ENCODE measurements around the gene APOL1.

DNA sequence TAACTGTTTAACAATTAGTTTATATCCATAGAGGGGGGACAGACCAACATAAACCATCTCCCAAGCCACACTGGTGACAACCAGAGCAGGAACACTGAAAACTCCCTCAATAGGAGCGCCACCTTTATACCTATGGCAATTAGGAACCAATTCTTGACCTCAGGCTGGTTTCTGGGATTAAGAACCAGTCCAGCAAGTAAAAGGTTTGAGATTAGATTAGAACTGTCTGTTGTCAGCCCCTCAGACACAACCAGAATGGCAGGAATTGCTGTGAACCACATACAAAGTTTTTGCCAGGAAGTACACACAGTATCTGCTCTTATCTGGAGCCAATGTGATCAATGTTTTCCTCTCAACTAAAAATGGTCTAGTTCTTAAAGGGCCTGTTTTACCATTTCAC, 55.3 kb downstream of the RBFOX2 start:
- PRO-cap = no peak

DNA sequence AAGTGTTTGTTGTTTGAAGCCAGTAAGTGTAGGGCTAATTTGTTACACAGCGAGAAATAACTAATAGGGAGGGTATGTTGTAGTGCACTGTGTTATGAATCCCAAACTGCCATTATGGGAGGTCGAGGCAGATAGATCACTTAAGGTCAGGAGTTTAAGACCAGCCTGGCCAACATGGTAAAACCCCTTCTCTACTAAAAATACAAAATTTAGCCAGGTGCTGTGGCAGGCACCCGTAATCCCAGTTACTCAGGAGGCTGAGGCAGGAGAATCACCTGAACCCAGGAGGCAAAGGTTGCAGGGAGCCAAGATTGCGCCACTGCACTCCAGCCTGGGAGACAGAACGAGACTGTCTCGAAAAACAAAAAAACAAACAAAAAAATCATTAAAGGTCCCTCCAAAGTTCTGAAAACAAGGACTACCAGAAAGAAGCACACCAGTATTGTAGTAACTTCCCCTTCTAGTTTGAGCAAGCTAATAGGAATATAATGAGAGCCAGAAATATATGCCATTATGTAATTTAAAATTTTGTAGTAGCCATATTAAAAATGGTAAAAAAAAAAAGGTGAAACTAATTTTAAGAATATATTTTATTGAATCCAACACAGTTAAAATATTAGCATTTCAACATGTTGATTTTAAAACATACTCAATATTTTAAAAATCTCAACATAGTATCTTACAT, 34.9 kb downstream of the RBFOX2 start:
- PRO-cap = no peak

DNA sequence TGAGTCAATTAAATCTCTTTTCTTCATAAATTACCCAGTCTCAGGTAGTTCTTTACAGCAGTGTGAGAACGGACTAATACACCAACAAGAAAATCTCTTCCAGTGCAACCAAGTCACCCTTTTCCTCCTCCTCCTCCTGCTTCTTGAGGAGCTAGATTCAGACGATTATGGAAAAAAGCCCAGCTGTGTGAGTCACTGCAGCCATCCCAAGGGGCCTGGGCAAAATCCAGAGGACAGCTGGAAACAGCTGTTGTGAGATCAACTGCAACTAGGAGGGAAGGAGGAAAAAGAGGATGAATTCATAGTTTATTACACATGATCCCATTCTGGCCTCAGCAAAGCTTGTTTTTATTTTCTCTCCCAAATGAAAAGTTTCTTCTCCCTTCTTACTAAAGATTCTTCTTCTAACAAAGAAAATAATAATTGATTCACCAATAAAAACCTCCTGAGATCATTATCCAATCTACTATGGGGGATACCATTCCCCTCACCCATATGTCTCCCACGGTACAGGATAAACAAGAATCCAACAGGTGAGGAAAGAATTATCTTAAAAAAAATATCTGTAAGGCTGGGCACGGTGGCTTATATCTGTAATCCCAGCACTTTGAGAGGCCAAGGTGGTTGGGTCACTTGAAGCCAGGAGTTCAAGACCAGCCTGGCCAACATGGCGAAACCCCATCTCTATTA, 32.7 kb downstream of the RBFOX2 start:
- PRO-cap = no peak

GRCh38 chr22:36029039-36029451, 421 bp upstream of the RBFOX2 start:
- PRO-cap = bidirectional peak, plus-strand start at chr22:36029255, minus-strand start at chr22:36028806

GRCh38 chr22:36161875-36162924, 1.6 kb upstream of the APOL3 start:
- PRO-cap = no peak

GRCh38 chr22:36204578-36204973, 3.0 kb upstream of the APOL4 start:
- PRO-cap = no peak

DNA sequence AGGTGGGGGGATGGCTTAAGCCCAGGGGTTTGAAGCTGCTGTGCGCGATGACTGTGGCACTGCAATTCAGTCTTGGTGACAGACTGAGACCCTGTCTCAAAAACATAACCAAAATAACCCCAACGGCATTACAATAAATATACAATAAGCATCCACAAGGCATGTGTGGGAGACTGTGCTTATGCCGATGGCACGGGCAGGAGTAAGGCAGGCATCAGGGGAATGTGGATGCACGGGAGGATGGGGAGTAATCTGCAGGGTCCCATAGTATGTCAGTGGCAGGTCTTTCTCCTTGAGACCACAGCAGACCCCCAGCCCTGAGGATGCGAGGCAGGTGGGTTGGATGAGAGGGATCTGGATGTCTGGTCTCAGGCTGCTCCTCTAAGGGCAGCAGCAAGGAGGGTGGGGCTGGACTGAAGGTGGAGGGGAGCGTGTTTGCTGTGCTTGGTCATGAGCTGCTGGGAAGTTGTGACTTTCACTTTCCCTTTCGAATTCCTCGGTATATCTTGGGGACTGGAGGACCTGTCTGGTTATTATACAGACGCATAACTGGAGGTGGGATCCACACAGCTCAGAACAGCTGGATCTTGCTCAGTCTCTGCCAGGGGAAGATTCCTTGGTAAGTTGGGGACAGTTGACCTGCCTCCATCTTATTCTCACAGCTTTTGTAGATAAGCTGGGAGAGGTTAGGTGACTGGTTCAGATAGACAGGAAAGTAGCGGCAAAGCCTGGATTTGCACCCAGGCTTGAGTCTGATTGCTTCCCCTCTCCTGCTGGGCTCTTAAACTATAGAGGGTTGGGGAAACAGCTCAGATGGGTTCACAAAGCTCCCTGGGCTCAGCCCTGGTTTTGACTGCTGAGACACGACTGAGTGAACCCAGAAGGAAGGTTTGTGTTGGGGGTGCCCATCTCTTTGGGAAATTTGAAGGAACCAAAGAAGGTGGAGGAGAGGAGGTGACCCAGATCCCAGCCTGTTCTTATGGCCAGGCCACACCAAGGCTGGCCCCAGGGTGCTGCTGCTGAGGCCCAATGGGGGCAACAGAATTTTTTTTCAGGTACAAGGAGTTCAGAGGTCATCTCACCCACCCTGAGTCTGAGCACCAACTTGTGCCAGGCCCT, at the start of gene APOL1:
APOL1 (plus strand) TSS at position 533 of the 1,119 bp plus-strand sequence.
- PRO-cap = unidirectional peak, plus-strand start at position 546 of the sequence

DNA sequence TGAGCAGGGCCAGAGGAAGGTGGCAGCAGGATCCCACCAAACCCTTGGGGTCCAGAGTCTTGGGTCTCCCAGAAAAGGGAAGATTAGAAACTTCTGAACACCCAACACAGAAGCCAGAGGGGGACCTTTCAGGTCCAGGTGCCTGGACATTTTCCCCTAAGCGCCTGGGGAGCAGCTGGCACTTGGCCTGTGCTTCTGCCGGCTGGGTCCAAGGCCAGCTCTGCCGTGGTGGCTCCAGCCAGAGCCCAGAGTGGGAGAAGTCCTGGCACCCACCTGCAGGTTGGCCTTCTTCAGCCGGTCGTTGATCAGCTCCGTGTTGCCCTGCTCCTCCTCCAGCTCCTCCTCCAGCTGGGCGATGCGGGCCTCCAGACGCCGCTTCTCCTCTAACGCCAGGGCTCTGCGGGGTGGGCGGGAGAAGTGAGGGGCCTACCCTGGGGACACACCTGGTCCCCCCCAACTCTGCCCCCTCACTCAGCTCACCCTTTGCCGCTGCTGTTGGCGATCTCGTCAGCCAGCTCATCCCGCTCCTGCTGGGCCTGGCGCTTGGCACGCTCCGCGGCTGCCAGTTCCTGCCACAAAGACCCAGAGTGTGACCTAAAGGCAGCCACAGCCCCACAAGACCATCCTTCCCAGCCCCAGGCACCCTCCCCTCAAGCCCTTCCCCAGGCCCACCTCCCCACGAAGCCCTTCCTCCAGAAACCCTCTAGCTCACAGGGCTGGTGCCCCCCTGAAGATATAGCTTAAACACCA, 32.6 kb downstream of the APOL1 start:
- PRO-cap = unidirectional peak, minus-strand start at position 382 of the sequence

GRCh38 chr22:36288239-36289371, 35.7 kb downstream of the APOL1 start:
- PRO-cap = no peak

- PRO-cap = no peak
Observed at GRCh38 chr22:36297516-36297747, 44.5 kb downstream of the APOL1 start.

- PRO-cap = no peak
Observed at GRCh38 chr22:36300602-36301222, 47.8 kb downstream of the APOL1 start.

DNA sequence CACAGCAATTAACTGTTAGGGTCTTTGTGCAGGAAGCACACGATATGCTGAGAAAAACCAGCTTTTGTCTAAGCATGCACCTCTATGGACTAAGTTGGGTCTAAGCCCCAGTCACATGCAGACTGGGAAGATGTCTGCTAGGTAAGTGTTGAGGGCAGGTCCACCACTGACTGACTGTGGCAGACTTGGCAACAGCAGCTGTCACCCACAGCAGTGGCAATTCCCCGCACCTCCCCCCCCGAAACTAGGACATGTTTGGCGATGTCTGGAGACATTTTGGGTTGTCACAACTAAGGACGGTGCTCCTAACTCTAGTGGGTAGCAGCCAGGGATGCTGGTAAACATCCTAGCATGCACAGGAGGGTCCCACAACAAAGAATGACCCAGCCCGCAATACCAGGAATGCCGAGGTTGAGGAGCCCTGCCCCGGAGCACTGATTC, 58.2 kb downstream of the APOL1 start:
- PRO-cap = unidirectional peak, minus-strand start at position 243 of the sequence

- PRO-cap = no peak
Observed at GRCh38 chr22:36336185-36337273, 51.2 kb downstream of the MYH9 start.

- PRO-cap = no peak
Observed at GRCh38 chr22:36342812-36343969, 44.6 kb downstream of the MYH9 start.

DNA sequence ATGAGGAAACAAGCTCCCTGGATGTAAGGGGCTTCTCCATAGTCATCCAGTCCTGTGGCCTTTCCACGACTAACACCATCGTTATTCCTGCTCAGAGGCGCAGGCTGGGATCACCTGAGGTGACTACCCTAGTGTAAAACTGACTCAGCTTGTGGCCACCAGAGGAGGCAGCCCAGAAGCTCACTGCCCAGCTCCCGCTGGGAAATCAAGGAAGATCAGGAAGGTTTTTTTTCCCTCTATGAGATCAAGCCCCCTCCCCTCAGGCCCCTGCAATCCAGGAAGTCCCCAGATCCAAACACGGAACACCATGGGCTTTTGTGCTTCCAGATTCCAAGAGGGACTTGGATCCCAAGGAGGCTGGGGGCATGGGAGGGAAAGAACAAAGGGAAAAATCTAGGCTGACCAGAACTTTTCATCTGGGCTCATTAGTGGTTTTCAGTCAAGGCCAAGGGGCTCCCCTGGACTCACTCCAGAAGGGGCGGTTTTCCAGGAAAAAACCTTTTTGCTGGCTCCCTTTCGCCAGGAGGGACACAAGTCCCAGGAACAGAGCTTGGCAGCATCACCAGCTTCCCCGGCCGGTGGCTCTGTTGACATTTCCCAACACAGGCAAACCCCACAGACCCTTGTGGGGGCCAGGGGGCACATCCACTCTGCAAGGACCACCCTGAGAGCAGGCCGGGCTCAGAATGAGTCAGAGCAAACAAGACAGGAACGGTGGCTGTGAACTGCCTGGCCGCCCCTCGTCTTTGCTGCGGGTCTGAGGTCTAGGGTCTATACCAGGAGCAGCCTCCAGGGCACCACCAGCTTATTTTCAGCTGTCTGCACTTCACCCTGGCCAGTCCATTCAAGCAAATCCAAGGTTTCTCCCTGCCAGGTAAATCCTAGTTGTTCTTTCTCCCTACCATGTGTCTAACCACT, 36.8 kb downstream of the MYH9 start:
- PRO-cap = no peak

DNA sequence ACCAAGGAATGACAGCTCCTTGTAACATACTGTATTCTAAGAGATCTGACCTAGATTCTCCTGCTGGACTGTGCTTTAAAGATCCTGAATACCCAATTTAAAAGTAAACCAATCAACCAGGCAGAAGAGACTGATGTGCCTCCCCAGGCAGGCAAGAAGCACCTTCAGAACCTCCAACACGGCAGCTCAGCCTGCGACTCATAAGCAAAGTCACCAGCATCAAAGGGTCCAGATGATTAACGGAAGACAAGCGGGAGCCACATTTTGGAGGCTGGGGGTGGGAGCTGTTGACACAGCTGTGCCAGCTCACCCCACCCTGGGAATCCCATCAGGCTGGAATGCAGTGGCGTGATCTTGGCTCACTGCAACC, 30.0 kb downstream of the MYH9 start:
- PRO-cap = no peak

DNA sequence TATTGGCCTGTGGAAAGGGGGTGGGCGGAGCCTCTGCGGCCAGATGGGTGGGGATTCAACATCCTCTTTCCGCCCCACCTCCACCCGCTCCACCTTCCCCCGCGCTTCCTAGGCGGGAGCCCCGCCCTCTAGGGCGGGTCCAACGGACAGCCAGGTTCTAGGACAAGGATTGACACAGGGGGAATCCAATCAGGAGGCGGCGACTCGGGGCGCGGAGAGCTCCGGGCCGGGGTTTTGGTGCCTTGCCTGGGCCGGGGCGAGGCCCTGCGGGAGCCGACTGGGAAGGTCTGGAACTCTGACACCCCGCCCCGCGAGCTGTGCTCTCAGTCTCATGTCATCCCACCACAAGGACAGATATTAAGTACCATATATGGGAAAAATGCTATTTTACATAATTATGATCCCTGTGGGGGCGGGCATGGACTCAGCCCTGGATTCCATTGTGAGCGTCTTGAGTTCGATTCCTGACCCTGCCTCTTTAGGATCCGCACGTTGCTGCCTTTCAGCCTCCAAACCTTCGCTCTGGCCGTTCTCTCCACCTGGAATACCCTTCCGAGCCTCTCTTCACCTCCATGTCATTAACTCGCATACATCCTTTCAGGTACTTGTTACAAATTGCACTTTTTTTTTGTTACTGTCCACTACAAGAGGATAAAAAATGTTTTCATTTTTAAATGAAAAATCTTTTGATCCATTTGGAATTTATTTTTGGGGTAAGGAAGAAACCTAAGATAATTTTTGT, 539 bp upstream of the MYH9 start:
- PRO-cap = bidirectional peak, plus-strand start at position 192 of the sequence, minus-strand start outside the sequence; unidirectional peak, plus-strand start at position 259 of the sequence

DNA sequence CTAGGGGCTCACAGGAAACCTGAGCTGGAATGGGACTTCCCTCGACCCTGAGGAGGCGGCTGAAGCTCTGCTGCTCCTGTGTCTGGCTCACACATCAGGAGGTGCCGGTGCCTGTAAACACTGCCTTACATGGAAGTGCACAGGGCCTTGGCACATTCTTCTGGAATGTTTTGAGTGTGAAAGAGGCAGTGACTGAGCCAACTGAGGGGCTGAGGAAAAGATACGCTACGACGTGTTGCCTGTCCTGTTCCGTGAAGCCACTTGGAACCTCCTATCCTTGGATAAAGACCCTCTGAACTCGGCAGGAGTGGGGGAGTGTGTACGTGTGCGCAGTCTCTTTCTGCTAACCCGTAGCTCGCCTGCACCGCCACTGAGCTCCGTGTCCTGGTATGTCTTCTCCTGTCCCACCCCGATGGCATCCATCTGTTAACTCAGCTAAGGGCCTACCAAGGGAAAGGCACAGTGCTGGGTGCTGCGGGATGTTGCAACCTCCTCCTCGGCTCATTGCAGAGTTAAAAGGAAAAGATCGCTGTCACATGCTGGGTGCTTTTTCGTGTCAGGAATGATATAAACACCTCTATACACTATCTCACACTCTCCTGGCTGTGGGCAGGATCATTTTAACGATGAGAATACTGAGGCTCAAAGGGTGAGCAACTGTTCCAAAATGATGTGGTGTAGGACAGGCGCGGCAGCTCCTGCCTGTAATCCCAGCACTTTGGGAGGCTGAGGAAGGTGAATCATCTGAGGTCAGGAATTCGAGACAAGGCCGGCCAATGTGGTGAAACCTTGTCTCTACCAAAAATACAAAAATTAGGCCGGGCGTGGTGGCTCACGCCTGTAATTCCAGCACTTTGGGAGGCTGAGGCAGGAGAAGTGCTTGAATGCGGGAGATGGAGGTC, 10.2 kb downstream of the TXN2 start:
- PRO-cap = unidirectional peak, plus-strand start at position 200 of the sequence

GRCh38 chr22:36487997-36488256, 6.5 kb upstream of the TXN2 start:
- PRO-cap = no peak

DNA sequence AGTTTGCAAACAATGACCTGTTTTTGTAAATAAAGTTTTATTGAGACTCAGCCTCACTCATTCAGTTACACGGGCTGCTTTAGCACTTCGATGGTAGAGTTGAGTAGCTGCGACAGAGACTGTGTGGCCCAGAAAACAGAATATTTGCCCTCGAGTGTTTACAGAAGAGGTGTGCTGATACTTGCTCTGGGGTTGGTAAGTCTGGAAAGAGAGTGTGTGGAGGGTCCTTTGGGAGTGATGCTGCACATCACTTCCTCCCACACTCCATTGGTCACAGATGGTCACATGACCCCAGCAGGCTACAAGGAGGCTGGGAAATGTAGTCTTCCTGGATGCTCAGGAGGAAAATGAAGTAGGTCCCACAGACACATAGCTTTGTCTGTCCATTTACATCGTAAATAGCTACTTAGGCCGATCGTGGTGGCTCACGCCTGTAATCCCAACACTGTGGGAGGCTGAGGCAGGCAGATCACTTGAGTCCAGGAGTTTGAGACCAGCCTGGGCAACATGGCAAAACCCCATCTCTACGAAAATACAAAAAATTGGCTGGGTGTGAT, 34.5 kb downstream of the IFT27 start:
- PRO-cap = no peak

Data from aorta (tissue), 1 donor.